Airway epithelial cell (primary cell): Measurements from ENCODE around the gene RPN2.

DNA sequence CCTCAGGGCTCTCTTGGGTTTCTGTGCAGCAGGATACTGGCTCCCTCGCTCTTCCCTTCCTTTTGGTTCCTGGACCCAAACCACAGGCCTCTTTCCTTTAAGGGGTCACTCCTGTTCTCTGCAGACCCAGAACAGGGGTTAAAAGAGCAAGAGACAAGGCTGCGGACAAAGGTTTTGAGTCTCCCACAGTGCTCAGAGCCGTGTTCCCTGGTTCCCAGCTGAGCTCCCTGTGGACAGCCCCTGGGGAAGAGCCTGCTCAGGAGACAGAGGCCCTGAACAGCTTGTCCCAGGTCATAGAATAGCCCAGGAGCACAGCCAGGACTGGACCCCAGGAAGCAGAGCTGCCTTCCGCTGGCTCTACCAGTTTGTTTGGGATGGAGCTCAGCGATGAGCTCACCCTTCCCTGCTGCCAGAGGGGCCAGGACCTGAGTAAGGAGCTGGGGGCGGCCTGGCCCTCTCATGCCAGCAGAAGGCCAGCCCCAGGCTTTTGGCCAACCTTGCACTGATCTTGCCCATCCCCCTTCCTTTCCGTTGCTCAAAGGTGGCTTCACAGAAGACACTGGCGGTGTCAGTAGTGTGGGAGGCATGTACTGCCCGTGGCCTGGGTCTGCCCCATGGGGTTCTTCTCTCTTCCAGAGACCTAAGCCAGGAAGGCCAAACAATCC lies 17.6 kb downstream of the MMP24OS start:
- RAMPAGE, long total RNA = no peak

- RAMPAGE, long total RNA = no peak
Observed at GRCh38 chr20:35277069-35277533, 821 bp downstream of the MMP24OS start.

GRCh38 chr20:35297144-35297606 lies 5.0 kb upstream of the FAM83C start:
- RAMPAGE, long total RNA = no peak

DNA sequence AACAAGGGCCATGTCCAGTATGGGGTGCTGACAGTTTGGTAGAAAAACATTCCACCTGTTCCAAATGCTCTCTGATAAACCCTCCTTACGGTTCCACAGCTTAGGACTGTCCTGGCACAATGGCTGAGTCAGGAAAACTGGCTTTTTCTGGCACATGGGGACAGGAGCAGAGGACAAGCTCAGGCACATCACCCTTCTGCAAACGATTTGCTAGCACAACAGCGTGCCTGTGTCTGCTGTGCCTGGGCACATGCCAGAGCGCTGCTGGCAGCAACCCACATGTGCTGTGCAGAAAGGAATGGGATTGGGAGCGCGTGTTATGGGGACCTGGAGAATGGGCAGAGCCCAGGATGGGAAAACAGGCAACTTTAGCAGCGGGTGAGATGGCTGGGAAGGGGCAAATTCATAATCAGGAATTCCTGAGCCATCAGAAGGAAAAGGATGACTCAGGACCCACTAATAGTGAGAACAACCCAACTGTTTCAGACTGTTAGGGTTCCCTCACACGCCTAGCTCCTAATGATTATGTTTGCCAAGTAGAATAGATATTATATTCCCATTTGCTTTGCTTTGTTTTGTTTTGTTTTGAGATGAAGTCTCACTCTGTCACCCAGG lies 16.0 kb upstream of the FAM83C start:
- RAMPAGE, long total RNA = no peak

GRCh38 chr20:35606978-35607797 lies 8.4 kb upstream of the SPAG4 start:
- RAMPAGE, long total RNA = no peak

GRCh38 chr20:35618218-35618555 lies 2.6 kb downstream of the SPAG4 start:
- RAMPAGE, long total RNA = no peak

- RAMPAGE, long total RNA = no peak
Observed at GRCh38 chr20:35635880-35636530, 20.4 kb downstream of the SPAG4 start.

GRCh38 chr20:35652494-35653222 lies 12.0 kb downstream of the CPNE1 start:
- RAMPAGE, long total RNA = no peak

DNA sequence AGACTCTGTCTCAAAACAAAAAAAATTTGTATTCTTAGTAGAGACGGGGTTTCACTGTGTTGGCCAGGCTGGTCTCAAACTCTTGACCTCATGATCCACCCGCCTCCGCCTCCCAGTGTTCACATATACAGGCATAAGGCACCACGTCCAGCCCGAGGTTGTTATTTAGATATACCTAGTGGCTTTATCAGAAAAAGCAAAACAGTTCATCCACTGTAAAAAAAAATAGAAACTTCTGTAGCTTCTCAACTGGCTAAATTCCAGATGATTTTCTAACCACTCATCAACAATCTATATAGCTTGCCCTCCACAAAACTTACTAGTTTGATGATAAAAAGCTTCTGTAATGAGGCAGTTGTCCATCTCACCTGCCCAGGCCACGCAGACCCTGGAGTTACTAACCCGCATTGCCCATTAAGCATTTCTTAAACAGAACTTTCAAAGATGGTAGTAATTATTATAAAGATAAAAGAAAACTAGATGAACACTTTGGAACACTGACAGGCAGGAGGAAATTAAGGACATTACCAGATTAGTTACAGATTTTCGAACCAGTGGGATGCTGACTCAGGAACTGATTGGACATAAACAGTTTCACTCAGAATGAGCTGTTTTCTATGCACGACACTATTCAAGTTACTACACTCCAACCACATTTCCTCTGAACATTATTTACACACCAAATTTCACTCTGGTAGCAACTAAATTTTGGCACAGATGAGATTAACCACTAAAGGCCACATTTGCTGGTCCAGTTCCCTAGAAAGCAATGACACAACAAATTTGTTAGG lies 2.7 kb downstream of the ROMO1 start:
- RAMPAGE, long total RNA = no peak

- RAMPAGE, long total RNA = no peak
Observed at GRCh38 chr20:35713227-35714063, 14.2 kb downstream of the ROMO1 start.

GRCh38 chr20:36050221-36051309 lies 82.2 kb downstream of the CNBD2 start:
- RAMPAGE, long total RNA = start-site peak on the minus strand at chr20:36050929-36050965, 300 and 316 reads in 2 replicates

DNA sequence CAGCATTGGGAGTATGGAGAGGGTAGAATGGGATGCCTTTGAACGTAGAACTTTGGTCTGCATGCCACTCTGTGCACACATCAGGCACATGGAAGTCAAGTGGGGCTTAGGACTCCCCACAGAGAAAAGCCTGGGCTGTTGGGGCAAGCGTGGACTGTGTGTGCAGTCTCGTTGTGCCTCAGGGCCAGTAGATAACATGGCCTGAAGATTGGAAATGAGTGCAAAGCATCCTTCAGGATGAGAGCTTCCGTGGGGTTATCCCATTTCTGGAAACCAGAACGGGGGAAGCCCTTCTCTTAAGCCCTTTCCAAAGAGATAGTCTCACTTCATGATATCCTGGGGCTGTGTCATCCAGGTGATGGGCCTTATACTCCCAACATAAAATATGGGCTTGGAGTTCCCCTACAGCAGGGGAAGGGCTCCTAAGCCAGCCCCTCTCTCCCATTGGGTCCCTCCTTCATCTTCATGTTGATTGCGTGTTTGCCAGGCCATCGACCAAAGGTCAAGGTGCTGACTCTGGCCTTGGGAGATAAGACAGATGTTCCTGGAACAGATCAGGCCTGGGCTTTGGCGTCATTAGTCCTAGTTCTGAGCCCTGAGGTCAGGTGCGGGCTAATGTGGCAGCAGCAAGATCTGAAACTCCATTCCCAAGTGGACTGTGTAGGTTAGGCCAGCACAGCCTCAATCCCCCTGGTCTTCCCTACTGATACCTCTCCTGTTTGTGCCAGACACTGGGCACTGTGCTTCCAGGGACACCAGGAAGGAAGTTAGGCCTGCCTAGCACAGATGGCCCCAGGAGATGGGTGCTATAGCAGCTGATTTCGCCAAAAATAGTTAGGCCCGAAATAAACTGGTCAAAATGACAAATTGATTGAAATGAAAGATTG lies 28.5 kb downstream of the EPB41L1 start:
- RAMPAGE, long total RNA = no peak

GRCh38 chr20:36216475-36217306 lies 19.6 kb upstream of the AAR2 start:
- RAMPAGE, long total RNA = no peak

- RAMPAGE, long total RNA = no peak
Observed at GRCh38 chr20:36472358-36472821, 68.9 kb upstream of the MYL9 start.

GRCh38 chr20:36496657-36497044 lies 44.7 kb upstream of the MYL9 start:
- RAMPAGE, long total RNA = no peak

DNA sequence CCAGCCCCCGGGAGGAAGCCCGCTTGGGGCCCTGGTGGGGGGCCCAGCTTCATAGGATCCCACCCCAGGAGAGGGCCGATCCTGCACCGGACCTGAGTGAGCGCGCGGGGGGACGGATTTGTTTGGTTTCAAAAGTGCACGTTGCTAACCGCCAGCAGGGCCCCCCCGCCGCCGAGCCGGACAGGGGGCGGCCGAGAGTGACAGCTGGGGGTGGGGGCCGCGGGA lies 476 bp downstream of the TGIF2 start:
- RAMPAGE, long total RNA = no peak

DNA sequence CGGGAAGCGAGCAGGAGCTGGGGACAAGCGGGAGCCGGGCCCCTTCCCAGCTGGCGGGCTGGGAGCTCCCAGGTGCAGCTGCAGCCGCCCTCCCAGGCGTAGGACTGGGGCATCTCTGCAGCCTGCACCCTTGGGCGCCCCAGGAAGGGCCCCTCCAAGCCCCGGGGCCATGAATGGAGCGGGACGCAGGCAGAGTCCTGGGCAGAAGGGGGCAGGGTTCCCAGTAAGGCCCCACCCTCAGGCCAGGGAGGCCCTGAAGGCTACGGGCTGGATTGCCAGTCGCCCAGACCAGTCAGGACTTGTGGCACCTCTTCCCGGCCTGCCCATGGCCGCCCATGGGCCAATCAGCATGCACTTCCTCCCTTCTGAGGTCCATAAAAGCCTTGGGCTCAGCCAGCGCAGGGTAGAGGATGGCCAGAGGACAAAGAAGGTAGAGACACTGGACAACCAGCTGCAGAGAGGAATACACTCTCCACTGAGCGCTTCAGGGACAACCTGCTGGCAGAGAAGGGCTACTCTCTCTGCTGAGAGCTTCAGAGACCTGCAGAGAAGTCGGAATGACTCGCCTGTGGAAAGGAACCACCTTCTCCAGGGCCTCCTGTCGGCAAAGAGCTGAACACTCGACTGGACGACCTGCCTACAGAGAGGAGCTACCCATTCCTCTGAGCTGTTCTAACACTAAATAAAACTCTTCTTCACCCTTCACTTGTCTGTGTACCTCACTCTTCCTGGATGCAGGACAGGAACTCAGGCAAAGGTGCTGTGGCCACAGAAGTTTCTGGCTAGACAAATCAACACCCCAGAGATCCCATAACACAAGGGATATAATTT lies 31.3 kb upstream of the SLA2 start:
- RAMPAGE, long total RNA = no peak

- RAMPAGE, long total RNA = no peak
Observed at GRCh38 chr20:36813831-36814204, 40.3 kb upstream of the DSN1 start.

- RAMPAGE, long total RNA = no peak
Observed at GRCh38 chr20:37061999-37062413, 33.8 kb downstream of the RBL1 start.

DNA sequence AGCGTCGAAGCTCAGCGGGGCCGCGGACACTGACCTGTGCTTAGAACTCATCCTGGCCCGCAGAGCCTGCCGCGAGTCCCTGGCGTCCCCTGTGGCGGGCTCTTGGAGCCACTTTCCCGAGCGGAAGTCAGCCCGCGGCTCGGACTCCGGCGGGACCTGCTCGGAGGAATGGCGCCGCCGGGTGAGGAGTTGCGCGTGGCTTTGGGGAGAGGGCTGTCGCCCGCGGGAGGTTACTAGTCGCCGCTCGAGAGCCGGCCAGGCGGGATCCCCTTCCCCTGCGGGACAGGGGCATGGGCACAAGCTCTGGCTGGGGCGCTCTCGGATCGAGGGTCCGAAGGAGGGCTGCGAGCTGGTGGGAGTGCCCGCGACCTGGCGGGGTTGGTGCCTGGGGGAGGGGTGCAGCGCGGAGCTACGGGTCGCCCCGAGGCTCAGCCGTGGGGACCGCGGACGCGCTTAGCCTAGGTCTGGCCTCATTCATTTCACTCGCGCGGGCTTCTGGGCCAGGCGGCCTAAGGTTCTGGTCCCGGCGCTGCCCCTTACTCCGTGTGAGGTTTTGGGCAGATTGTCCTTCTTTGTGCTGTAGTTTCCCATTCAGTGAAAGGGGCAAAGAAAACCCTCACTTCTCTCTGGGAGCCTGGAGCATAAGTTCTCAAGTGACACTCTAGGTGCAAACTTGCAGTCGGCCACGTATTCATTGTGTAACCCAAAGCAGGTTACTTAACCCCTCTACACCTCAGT lies at the start of gene RPN2:
RPN2 (plus strand) TSS at position 142 of the 738 bp plus-strand sequence.
- RAMPAGE, long total RNA = start-site peak on the plus strand centred at position 143 of the sequence, 41 bp wide, 1,336 and 598 reads in 2 replicates